NALM6 (cell line): ENCODE measurements around a stretch of chr9.

GRCh38 chr9:6106572-6106991, 91.2 kb upstream of the RANBP6 start:
- PRO-cap: no peak

GRCh38 chr9:6481389-6482128, 68.6 kb downstream of the UHRF2 start:
- PRO-cap: no peak

DNA sequence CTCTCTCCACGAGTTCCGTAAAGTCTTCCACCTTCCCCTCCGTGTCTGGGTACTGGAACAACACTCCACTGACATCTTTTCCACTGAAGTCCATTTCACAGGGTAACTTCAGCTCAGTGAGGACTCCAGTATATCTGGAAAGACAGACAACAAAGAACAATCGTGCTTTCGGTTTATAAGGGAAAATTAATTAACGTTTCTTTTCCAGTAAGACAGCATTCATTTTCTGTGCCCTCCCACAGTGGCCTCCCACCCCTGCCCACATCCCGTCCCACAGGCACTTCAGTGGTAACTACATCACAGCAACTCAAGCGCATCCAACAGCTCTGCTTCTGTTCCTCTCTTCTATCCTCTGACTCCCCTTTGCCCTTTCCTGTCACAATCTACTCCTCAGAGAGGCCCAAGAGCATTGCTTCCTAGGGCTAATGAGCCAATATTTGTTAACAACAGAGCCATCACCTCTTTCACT, 40.4 kb downstream of the GLDC start:
- PRO-cap: no peak

GRCh38 chr9:6644131-6644539, 1.4 kb downstream of the GLDC start:
- PRO-cap: no peak

DNA sequence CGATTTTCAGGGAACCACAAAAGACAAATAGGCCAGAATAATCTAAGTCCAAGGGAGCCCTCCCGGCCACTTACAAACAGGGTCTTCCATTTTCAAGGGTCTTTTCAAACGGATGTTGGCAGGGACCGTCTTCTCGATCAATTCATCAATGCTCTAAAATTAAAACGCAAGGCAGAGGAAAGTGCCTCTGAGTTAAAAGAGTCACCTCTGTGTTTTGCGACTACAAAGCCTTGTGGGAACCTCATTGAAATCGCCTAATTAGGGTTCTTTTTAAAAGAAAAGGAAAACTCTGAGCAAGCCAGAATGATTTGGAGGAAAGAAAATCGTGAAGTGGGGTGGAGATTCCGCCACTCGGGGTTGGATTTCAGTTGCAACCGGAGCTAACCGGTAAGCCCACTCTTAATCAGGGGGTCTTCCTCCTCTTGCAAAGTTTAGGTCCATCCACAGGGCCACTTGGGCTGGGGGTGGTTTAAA, 952 bp downstream of the GLDC start:
- PRO-cap: no peak

GRCh38 chr9:6672032-6672711, 26.6 kb upstream of the GLDC start:
- PRO-cap: no peak

DNA sequence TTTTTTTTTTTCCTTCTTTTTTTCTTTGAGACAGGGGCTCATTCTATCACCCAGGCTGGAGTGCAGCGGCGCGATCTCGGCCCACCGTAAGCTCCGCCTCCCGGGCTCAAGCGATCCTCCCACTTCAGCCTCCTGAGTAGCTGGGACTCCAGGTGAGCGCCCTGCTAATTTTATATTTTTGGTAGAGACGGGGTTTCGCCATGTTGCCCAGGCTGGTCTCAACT, 36.2 kb upstream of the GLDC start:
- PRO-cap: no peak

DNA sequence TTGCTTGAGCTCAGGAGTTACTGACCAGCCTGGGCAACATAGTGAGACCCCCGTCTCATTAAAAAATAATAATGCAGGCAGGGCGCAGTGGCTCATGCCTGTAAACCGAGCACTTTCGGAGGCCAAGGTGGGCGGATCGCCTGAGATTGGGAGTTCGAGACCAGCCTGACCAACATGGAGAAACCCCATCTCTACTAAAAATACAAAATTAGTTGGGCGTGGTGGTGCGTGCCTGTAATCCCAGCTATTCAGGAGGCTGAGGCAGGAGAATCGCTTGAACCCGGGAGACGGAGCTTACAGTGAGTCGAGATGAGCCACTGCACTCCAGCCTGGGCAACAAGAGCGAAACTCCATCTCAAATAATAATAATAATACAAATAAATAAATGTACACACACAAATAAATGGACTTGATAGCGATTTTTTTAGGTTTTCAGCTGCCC, 36.8 kb upstream of the GLDC start:
- PRO-cap: no peak

DNA sequence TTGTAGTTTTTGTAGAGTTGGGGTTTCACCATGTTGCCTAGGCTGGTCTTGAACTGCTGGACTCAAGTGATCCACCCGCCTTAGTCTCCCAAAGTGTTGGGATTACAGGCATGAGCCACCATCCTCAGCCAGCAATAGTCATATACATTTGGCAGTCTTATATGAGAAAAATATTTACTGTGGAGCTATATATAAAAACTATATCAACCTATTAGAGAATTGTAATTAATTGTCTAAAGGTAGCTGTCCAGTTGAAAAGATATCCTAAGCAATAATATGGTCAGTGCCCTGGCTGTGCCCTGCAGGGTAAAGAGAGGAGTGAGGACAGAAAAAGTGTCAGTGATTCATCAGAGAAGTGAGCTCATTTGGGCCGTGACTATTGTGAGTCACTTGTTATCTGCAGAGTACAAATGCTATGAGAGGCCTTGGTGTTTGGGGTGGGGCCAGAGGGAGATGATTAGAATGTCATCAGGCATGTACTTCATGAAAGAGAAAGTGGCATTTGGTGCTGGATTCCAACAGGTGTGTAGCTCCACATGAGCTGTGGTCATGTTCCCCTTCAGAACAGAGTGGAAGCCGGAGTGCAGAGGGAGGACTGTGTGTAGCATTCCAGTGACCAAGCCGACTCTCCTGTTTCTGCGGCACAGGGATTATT, 174.0 kb downstream of the KDM4C start:
- PRO-cap: unidirectional peak, plus-strand start at position 502 of the sequence

DNA sequence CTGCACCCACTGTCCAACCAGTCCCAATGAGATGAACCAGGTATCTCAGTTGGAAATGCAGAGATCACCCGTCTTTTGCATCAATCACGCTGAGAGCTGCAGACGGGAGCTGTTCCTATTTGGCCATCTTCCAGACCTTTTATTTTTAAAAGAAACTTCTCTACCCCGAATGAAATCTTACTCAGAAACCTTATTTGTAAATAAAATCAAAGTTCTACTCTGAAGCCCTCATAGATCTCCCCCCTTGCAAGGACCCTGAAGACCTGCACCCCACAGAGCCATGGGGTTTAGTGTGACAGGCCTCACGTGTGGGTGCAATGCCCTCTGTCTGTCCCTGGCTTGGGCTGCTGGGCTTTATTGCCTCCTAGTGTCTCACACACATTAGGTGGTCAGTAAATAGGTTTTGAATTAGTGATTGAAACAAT, 403.6 kb downstream of the KDM4C start:
- PRO-cap: no peak

DNA sequence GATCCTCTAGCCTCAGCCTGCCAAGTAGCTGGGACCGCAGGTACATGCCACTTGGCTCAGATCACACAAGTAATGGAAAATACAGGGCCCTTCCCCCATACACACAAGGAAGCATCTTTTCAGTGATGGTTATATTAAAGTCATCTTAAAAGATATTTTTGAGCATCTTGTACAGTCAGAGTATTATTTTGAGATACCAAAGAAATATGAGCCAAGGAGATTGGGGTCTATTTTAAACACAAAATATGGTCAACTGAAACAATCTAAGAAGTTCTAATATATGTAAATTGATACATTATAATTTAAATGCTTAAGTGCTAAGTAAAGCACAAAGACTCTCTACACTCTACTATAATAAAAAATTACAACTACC, 59.8 kb downstream of the DMAC1 start:
- PRO-cap: unidirectional peak, minus-strand start at position 71 of the sequence

- PRO-cap: no peak
These were observed 1059.0 kb upstream of the DMAC1 start for GRCh38 chr9:8858467-8859159.

DNA sequence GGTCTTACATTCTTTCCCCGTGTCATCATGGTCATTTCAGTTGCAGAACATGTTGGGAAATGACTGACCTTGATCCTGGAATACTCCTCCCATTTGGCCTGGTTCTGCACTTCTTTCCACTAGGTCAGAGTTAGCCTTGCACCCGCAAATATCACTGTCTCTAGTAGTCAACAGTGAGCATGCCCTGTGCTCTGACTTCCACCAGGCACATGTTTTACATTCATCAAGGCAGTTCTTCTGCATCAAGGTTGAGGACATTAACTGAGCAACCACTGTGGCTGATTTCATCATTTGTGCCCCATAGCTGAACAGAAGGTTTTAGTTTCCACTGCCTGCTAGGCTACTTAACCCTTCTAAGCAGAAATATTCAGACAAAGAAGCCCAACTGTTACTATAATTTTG, 1161.8 kb upstream of the DMAC1 start:
- PRO-cap: no peak

DNA sequence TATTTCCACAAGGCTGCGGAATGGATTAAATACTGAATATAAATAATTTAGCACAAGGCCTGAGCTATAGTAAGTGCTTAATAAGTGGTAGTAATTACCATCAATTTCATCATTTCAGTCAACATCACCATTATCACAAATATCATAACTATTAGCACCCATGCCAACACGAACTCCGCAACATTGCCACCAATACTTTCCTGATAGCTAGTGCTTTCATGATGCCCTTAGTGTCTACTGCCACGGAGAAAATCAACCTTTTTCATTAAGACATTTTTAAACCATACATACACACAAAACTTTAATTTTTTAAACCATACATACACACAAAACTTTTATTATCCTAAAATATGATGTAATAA, 1219.1 kb downstream of the PTPRD start:
- PRO-cap: no peak

DNA sequence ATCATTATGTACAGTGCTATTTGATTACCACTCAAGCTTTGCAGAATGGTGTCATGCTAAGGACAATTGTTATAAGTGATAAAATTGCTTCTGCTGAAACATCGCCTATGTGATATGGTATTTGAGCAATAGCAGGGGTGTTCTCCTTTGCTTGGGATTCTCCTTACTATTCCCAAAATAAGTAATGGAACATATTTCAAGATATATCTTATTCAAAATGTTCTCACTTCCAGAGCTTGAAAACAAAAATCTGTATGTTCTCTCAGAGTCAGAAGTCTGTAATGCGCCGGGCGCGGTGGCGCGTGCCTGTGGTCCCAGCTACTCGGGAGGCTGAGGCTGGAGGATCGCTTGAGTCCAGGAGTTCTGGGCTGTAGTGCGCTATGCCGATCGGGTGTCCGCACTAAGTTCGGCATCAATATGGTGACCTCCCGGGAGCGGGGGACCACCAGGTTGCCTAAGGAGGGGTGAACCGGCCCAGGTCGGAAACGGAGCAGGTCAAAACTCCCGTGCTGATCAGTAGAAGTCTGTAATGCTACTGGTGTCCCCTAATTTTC, 1171.0 kb downstream of the PTPRD start:
- PRO-cap: no peak

DNA sequence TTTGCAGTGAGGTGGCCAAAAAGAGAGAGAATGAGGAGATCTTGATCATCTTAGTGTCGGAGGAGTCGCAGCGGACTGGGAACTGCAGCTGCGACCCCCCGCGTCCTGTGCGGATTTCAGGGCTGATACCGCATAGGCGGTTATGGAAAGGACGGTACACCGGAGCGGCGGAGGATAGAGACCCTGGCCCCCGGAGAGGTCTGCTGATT, 515 bp downstream of the LURAP1L start:
- PRO-cap: no peak

DNA sequence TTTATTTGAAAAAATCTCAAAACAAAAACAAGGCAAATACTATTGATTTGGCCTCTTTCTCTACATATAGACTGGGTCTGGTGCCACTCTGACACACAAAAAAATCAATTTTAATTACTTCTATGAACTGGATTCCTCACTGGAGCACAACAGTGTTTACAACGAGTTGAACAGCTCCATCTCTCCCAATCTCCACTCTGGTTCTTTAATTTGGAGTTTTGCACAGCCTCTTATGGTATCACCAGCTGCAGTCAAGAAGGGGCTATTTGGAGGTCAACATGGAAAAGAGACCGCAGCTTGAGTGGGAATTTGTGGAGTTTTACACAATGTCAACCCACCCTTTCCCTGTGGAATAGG, 107.4 kb downstream of the LURAP1L start:
- PRO-cap: no peak

DNA sequence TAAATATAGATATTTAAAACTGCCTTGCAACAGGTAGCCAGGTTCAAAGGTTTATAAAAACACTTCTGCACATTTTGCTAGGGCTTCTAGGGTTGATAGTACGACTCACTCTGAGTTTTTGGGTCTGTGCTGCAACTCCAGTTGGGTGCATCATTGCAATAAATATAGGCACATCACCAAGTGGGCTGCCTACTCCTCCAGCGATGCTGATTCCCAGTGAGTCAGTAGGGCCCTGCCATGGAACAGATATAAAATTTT, 167.6 kb downstream of the MPDZ start:
- PRO-cap: no peak

DNA sequence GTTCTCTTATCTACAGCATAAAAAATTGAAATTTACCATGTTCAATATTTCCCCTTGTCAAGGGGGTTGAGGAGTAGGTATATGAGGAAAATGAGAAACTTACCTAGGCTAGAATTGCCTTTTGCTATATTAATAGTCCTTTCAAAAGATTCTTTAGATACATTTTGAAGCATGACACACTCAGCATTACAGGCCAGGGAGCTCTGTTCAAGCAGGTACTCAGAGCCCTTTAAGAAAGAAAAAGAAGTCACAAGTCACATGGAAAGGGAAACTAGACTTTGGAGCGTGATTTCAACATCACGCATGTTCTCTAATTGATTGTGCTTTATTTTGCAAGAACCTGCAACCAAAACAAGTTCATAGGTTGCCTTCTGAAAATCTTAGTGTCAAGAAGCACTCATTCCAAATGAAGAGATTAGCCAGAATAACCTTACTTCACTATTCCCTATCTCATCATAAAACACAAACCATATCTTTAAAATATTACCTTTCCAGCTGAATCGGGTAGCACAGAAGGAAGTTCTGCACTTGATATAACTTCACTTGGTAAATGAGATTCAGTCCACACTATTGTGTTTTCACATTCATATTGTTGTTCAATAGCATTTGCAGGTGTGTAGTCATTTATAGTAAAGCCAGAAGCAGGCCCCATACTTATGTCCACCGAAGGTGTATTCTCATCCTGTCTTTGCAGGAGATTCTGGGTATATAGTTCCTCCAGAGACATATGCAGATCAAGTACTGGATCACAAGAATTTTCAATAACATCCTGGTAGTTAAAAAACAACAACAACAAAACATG, 103.6 kb downstream of the MPDZ start:
- PRO-cap: no peak

GRCh38 chr9:13431035-13431603, 151.6 kb upstream of the MPDZ start:
- PRO-cap: no peak